HT1080 (cell line): ENCODE measurements around a stretch of chr2.

GRCh38 chr2:230861612-230861961 lies 3.2 kb upstream of the ITM2C start:
RAMPAGE:
- cytosol, long total RNA: no peak
- long total RNA: no peak
- nucleus, long total RNA: no peak

DNA sequence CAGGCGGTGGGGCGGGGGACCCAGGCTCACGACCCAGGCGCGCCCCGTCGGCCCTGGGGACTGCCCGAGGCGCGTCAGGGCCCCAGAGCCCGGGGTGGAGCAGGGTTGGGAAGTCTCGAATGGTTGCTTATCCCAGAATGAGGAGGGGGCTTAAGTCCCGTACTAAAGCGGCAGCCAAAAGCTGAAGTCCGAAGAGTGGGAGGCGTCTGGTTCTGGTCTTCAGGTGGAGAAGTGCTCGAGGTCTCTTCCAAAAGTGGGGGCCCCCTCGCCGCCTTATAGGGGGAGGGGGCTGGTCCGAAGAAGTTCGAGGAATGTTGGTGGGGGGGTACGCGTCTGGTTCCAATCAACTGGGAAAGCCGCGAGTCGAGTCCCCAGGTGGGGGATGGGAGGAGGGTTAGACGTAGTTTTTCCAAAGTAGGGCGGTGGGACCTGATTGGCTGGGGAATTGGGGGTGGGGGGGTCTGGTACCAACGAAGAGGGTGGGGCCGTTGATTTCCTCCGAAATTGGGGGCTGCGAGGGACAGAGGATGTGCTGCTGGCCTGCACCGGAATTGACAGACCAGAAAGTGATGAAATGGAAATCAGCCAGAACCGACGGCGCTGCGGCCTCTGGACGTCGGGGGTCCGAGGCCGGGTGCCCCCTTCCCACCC lies 547 bp downstream of the ITM2C start:
RAMPAGE:
- cytosol, long total RNA: no peak
- long total RNA: no peak
- nucleus, long total RNA: no peak

DNA sequence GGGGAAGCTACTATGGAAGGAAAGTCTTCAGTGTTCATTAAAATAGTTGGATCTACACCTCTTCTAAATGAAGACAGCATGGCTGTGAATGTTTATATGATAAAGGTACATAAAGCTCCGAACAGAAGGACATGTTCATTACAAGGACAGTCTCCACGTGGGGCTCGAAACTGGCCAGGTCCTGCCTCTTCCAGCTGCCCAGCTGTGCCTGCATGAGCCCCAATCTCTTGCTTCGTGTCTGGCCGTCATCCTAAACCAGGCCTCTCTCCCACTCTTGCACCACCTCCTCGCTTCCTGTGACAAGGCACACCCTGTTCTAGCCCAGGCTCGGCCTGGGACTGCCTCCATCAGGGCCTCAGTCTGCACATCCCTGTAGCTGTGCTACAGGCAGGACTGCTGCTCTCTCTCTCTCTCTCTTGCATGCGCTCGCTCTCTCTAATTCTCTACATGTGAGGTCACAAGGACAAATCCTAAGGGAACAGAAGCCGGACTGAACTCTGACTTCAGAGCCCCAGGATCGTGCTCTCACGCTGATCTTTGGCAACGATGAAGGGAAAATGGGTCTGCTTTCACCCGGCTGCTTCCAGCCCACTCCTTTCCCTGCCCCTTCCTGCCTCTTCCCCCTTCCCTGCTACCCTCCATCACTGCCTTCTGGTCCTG lies 7.6 kb upstream of the GPR55 start:
RAMPAGE:
- cytosol, long total RNA: no peak
- long total RNA: no peak
- nucleus, long total RNA: no peak

GRCh38 chr2:231034308-231034722 lies 3.0 kb upstream of the C2orf72 start:
RAMPAGE:
- cytosol, long total RNA: no peak
- long total RNA: no peak
- nucleus, long total RNA: no peak

GRCh38 chr2:231355561-231356384 lies 39.7 kb upstream of the B3GNT7 start:
RAMPAGE:
- cytosol, long total RNA: no peak
- long total RNA: no peak
- nucleus, long total RNA: no peak

RAMPAGE:
- cytosol, long total RNA: no peak
- long total RNA: no peak
- nucleus, long total RNA: no peak
Measured at GRCh38 chr2:231362266-231362781, 33.2 kb upstream of the B3GNT7 start.

DNA sequence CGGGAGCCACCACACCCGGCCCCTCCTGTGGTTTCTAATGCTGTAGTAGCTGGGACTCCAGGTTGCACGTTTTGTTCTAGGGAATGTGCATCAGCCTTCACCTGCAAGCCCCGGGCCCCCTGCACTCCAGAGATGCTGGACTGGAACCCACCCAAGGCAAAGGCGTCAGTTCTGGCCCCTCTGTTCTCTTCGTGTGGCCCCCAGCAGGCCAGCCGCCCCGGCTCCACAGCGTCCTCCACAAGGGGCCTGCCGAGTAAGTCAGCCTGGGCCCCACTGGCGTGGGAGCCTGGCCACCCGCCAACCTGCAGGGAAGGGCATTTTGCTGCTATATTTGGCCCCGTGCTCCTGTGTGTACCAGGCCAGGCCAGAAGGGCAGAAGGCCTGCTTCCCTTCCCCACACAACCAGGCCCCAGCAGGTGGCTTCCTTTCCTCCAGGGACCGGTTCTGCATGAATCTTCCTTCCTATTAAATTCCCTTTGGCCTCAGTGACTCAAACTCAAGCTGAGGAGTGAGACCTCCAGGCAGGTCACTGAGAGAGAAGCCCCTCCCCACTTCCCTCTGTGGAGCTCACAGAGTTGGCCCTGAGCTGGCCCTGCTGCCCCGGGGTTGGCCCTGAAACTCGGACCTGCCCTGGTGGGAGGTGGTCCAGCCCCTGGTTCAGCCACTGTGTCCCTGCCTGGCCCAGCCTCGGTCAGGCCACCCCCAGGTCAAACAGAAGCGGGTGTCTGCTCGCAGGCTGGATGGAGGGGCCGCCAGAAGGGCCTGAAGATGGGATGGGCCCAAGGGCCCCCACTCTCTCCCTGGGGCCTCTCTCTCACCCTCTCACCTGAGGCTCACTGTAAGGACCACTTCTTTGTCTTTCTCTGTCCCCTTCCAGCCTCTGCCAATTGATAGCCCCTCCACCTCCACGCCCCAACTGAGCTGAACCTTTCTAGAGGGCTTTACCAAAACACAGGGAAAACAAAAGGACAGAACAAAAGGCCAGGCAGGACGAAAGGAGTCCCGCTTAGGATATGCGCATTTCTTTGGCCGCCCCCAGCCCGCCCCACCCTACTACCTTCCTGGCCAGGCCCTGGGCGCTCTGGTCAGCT lies 25.3 kb upstream of the B3GNT7 start:
RAMPAGE:
- cytosol, long total RNA: no peak
- long total RNA: no peak
- nucleus, long total RNA: no peak

RAMPAGE:
- cytosol, long total RNA: no peak
- long total RNA: no peak
- nucleus, long total RNA: no peak
Measured at GRCh38 chr2:231382583-231382807, 13.0 kb upstream of the B3GNT7 start.

DNA sequence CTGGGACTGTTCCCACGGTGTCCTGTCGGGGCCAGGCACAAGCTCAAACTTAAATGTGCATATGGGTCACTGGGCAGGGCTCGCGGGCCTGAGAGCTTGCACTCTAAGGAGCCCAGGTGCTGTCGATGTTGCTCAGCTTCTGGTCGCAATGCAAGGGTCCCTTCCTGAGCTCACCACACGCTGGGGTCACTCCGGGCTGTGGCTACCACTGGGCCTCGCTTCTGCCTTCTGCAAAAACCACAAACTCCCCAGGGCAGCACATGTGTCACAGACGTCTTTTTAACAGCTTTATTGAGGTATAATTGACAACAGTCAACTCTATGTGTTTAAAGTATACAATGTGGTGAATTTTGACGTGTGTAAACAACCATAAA lies 11.9 kb upstream of the B3GNT7 start:
RAMPAGE:
- cytosol, long total RNA: no peak
- long total RNA: no peak
- nucleus, long total RNA: no peak

RAMPAGE:
- cytosol, long total RNA: no peak
- long total RNA: no peak
- nucleus, long total RNA: no peak
Measured at GRCh38 chr2:231454431-231455320, 9.6 kb downstream of the NCL start.

GRCh38 chr2:231455711-231456417 lies 8.4 kb downstream of the NCL start:
RAMPAGE:
- cytosol, long total RNA: no peak
- long total RNA: no peak
- nucleus, long total RNA: no peak

DNA sequence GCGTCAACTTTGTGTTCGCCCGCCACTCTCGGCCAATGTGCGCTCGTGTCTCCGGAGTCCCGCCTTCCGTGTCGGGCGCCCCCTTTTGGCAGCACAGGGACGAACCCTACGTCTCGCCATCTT lies 1.4 kb upstream of the PTMA start:
RAMPAGE:
- cytosol, long total RNA: no peak
- long total RNA: no peak
- nucleus, long total RNA: no peak

RAMPAGE:
- cytosol, long total RNA: no peak
- long total RNA: no peak
- nucleus, long total RNA: no peak
Measured at GRCh38 chr2:231709644-231710027, 1.3 kb downstream of the PTMA start.

RAMPAGE:
- cytosol, long total RNA: no peak
- long total RNA: no peak
- nucleus, long total RNA: no peak
Measured at GRCh38 chr2:232190156-232190576, 188.4 kb upstream of the ALPP start.

RAMPAGE:
- cytosol, long total RNA: no peak
- long total RNA: no peak
- nucleus, long total RNA: no peak
Measured at GRCh38 chr2:232332283-232332645, 46.3 kb upstream of the ALPP start.

RAMPAGE:
- cytosol, long total RNA: no peak
- long total RNA: no peak
- nucleus, long total RNA: no peak
Measured at GRCh38 chr2:232350704-232351163, 27.8 kb upstream of the ALPP start.

GRCh38 chr2:232386355-232386925 lies 7.9 kb downstream of the ALPP start:
RAMPAGE:
- cytosol, long total RNA: no peak
- long total RNA: no peak
- nucleus, long total RNA: no peak

DNA sequence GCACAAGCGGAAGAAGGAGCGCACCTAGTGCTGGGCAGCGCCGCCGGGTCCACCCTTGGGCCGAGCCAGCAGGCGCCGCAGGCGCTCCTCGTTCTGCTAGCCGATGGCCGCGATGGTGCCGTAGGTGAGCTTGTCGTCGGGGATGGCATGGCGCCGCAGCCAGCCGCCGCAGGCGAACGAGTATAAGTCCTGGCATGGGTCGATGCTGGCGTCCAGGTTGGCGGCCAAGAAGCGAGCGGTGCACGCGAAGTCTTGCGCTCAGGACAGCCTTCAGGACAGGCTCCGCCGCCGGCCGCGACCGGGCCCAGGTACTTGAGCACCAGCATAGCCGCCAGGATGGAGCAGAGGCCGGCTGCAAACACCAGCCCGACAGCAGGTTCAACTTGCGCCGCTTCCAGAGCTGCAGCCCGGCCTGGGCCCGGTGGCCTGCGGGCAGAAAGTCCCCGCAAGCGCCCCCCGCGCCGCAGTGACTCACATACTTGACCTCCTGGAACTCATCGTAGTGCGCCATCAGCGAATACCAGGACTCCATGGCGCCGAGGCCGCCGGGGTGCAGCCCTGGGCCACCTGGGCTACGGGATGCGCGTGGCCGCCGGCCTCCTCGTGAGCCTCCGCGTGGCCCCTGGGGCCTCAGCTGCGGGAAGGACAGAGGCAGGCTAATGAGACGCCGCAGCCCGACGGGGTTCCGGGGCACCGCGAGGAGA lies 8.5 kb downstream of the ALPP start:
RAMPAGE:
- cytosol, long total RNA: no peak
- long total RNA: no peak
- nucleus, long total RNA: no peak

GRCh38 chr2:232526673-232527052 lies 703 bp downstream of the CHRND start:
RAMPAGE:
- cytosol, long total RNA: no peak
- long total RNA: no peak
- nucleus, long total RNA: no peak

DNA sequence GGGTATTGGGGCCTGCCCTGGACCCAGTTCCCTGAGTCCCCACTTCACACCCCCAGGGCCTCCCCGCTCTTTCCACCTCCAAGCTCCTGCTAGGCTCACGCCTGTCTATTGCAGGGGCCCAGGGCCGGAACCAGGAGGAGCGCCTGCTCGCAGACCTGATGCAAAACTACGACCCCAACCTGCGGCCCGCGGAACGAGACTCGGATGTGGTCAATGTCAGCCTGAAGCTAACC lies 302 bp downstream of the CHRNG start:
RAMPAGE:
- cytosol, long total RNA: no peak
- long total RNA: no peak
- nucleus, long total RNA: no peak